SK-N-MC (cell line): ENCODE data around the genes DENND2B and AKIP1.

DNA sequence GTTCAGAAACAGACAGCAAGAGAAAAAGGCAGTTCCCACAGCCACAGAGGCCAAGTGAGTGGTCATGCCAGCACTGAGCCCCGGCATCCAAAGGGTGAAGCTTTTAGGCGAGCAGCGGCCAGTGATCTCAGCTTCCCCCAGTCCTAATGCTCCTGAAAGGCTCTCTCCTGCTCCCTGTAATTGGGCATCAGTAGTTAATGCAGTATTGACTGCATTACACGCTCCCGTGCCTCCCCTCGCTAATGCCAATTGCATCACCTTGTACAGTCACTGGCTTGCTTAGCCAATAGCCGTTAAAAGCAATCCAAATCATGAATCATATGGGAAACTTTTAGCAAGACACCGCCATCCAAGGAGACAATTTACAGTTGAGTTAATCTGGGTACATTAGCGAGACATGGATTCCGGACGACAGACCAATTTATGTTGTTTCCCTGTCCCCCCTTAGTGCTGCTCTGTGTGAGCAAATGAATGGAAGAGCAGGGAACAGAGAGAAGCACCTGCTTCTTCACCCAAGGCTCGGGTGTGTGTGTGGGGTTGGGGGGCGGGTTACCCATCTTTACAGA, 4.8 kb downstream of the LMO1 start:
- RRBS = 38% methylated on average over 2 of the region's 13 CpGs

DNA sequence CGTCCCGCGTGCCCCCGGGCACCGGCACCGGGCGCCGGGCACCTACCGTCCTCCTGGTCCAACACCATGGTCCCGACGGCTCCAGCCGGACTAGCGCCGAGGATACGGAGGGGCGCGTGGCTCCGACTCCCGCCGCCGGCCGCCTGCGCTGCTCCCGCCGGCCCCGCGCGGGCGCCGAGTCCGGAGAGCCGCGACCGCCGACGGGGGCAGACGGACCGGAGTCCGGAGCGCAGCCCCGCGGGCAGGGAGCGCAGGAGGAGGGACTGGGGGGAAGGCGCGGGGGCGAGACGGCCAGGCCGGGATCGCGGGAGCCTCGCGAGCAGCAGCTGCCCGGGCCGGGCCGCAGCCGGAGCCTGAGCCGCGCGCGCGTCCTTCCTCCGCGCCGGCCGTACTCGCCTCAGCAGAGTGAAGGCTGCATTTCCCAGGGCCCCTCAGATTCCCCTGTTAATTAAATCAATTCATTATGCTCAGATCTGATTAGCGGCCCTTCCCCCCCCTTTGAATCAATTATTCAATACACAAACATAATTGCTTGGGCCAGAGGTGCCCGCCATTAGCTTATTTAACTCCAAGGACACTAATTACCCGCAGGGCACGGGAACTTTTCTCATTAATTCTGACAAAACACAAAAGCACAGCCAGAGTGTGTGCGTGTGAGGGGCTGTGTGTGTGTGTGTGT, 4.8 kb upstream of the LMO1 start:
- RRBS = 6% methylated on average over 45 of the region's 71 CpGs

DNA sequence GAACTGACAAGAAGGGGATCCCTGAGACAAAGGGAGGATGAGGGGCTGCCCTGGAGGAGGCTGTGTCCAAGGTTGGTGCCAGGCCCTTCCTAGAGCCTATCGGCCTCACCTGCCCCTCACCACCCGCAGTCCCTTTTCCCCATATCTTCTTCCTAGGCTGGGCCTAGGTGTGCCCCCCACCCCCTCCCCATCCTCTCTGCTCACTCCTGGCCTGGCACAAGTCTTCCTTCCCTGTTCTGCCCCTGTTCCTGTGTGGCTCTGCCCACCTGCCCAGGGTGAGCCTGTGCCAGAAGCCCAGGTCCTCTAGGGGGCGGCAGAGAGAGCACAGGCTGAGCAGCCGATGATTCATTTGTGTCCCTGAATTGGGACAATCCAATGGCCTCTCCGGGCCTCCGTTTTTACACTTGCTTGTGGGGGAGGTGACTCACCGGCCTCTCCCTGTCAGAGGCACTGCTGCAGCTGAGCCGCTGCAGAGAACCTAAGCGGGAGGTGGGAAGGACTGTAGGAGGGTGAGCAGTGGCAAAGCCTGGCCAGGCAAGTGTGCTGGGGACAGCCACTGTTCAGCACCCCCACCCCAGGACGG, 65.1 kb upstream of the LMO1 start:
- RRBS = 13% methylated on average over 2 of the region's 10 CpGs

DNA sequence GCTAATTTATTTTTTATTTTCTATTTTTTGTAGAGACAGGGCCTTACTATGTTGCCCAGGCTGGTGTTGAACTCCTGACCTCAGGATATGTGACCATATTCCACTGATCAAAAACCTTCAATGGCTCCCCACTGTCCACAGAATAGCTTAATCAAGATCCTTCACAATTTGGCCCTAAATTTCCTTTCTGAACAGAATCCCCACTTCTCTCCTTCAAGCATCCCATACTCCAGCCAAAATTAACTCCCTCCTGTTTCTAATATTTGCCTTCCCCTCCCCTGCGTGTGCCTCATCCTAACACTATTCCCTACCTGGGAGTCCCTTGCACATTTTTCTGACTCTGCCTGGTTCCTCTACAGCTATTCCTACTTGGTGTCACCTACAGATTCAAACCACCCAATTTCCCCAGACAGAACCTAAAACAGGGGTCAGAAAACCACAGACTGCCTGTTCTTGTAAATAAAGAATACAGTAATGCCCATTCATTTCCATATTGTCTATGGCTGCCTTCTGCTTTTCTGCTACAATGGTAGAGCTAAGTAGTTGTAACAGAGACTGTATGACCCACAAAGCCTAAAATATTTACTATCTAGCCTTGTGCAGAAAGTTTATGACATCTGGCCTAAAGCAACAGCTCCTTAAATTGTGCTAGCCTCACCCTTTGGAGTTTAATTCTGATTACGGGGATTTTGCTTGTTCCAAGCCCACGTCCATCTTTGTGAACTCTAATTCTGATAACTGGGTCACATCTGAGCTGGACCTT, 22.3 kb downstream of the TRIM66 start:
- RRBS = no CpG with 5 or more reads among the region's 3 CpGs

- RRBS = no CpG with 5 or more reads among the region's 6 CpGs
Observed at GRCh38 chr11:8680651-8681167, 1.8 kb downstream of the TRIM66 start.

- RRBS = no CpG with 5 or more reads among the region's 3 CpGs
Observed at GRCh38 chr11:8788350-8789182, 21.9 kb downstream of the DENND2B start.

GRCh38 chr11:8797714-8798346, 12.6 kb downstream of the DENND2B start:
- RRBS = no CpG with 5 or more reads among the region's 8 CpGs

DNA sequence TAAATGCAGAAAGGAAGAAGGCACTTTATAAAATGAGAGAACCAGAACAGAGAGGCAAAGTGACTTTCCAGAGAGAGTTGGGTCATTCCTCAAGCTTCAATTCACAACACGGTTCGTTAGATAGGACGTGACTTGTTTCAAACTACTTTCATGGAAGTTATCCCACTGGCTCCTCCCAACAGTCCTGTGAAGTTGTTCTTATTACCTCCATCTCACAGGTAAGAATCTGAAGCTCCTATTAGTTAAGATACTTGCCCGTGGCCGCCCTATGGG, 2.0 kb downstream of the DENND2B start:
- RRBS = no CpG with 5 or more reads among the region's 5 CpGs

GRCh38 chr11:8810564-8811654, at the start of gene DENND2B:
Gene DENND2B (minus strand): TSS chr11:8810674.
- RRBS = 58% methylated on average over 1 of the region's 33 CpGs

GRCh38 chr11:8910709-8911932, at the start of gene AKIP1:
Gene AKIP1 (plus strand): TSS chr11:8911189.
- RRBS = 1% methylated on average over 14 of the region's 91 CpGs

- RRBS = no CpG with 5 or more reads among the region's 4 CpGs
Observed at GRCh38 chr11:8971490-8972633, 7.6 kb upstream of the TMEM9B start.

DNA sequence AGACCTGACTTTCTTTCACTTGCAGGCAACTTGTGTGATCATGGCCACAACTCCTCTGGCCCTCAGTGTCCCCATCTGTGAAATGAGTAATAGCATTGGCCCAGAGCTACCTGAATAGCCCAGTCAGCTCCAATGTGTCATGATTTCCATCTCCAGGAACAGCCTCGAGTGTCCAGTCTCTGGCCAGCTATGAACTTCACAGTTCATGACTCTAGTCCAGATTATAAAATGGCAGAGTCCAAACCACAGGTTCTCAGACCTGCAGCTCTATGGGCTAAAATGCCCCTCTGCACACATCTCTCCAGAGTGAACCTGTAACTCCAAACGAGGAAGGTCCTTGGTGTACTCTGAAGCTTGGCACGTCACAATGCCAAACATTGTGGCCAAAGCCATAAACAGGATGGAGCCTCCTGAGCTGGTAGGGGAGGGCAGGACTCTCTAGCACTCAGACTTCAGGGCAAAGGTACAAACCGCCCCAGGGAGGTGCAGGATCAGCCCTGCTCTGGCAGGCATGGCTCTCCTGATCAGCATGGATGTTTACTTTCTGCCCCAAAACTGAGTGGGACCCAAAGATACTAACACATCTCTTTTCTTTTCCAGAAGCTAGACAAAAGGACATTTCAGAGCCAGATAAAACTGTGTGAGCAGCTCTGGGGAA, 2.4 kb downstream of the SCUBE2 start:
- RRBS = no CpG with 5 or more reads among the region's 4 CpGs

GRCh38 chr11:9428686-9429251, 32.0 kb upstream of the ZNF143 start:
- RRBS = no CpG with 5 or more reads among the region's 2 CpGs

GRCh38 chr11:9445776-9446552, 14.8 kb upstream of the ZNF143 start:
- RRBS = no CpG with 5 or more reads among the region's 5 CpGs

- RRBS = no CpG with 5 or more reads among the region's 10 CpGs
Observed at GRCh38 chr11:9565578-9566711, 7.5 kb upstream of the WEE1 start.

DNA sequence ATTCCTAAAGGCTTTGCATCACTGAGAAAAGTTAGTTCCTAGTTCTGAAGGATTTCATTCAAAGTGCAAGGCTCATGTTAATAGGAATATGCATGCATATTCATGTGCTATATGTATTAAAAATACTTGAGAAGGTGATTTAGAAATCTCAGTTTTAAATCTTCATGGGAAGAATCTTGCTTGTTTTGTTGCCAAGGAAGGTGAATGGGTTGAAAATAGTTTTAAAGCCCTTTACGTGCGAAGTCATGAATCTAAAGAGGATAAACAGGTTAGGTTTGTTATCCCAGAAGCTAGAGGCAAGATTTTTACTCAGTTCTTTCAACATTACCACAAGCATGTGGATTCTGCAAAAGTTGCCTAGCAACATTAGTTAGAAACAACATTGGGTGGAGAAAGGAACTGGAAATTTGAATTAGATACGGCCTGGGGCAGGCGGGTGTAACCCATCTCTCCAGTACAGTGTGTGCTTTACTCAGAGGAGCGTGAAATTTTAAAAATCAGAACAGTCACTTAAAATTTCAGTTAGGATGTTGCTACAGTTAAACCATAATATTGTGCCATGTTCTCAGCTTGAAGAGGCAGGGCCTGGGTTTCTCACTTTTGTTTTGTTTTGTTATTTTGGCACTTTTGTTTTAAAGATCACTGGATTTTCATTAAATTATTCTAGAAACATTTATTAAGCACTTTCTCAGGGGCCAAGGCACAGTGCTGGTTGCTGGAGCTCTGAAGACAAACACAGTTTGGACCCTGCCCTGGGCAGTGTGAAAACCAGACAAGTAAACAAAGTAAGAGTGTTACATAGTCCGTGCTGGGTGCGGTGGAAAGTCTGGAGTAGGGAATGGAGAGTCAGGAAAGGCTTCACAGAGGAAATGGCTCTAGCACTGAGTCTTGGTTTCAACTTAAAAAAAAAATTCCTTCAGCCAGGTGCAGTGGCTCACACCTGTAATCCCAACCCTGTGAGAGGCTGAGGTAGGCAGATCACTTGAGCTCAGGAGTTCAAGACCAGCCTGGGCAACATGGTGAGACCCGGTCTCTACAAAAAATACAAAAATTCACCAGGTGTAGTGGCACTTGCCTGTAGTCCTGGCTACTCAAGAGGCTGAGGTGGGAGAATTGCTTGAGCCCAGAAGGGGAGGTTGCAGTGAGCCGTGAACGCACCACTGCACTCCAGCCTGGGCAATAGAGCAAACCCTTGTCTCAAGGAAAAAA, 4.4 kb upstream of the WEE1 start:
- RRBS = no CpG with 5 or more reads among the region's 10 CpGs

DNA sequence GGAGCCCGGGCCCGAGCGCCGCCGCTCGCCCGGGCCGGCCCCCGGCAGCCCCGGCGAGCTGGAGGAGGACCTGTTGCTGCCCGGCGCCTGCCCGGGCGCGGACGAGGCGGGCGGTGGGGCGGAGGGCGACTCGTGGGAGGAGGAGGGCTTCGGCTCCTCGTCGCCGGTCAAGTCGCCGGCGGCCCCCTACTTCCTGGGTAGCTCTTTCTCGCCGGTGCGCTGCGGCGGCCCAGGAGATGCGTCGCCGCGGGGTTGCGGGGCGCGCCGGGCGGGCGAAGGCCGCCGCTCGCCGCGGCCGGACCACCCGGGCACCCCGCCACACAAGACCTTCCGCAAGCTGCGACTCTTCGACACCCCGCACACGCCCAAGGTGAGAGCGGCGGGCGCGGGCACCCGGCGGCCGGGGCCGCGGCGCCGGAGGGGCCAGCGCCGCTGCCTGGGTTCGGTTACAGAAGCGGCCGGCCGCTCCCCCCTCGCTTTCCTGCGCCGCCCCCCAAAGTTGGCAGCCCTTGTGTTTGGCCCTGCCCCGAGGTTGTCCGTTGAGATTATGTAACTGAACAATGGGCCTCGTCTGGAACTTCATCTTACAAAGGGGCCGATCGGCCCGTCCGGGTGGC, 778 bp downstream of the WEE1 start:
- RRBS = under 1% methylated on average over 41 of the region's 84 CpGs

DNA sequence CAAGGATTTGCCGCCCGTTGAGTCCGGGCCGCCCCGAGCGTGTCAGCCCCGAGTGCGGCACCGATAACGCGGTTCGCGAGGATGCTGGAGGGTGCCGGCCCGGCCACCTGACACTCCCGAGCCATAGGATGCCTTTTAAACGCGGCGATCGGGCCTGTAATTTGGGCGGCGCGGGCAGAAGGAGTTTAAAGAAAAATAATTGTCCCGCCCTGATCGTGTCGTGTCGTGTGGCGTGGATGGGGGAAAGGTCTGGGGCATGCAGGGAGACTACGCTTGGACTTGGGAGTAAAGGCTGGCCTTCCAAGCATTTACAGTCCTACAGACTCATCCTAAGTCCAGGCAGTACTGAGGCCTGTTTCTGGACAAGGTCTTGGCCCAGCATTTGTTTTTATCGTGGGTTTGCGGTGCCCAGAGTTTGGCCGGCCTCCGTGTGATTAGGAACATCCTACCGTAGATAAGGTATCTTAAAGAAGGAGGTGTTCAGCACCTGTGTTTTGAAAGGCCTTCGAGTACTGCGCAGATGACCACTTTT, 1.4 kb downstream of the WEE1 start:
- RRBS = under 1% methylated on average over 12 of the region's 36 CpGs

DNA sequence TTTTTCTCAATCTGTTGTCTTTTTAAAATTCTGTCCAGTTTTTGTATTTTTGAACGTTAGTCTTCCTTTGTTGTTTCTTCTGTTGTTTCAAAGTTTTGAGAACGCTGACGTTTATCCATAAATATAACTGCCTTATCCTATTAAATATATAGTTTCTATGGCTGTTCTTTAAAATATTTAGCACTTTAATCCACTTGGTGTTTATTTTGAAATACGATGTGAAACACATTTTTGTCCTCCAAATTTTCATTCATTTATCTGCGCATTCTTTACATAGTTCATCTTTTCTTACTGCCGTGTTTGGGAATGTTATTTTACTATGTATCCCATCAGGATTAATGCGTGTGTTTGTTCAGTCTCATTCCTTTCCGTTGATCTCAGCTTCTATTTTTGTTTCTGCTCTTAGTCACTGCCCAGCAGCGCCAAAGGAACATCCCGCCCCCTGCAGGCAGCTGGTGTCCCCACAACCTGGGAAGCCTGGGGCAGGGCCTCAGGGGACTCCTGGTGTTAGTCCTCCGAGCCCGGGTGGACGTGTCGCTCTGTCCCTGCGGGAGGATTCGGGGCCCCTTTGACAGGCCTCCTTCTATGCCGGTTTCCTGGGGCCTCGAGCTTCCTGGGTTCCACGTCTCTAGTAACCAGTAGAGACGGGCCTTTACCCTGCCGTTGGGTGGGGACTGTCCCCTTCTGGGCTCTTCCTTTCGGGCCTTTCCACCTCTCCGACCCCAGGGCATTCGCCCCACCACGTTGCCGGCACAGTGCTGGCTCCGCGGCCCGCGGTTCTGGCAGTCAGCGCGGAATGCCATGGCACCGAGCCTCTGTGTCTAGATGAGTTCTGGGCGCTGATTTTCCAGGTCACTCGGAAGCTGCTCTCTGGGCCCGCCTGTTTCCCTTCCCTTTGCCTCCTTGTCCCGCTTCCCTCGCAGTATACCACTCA, 39.7 kb downstream of the WEE1 start:
- RRBS = 1% methylated on average over 6 of the region's 38 CpGs